Fibroblast of the aortic adventitia (primary cell): ENCODE results near the genes KCTD11, TMEM256 and TNFSF12.

GRCh38 chr17:7241663-7241998, 618 bp downstream of the GABARAP start:
- CAGE, long polyA plus RNA: no peak

GRCh38 chr17:7289323-7289722, 5.1 kb downstream of the YBX2 start:
- CAGE, long polyA plus RNA: no peak

- CAGE, long polyA plus RNA: no peak
Observed at GRCh38 chr17:7293627-7294323, 664 bp downstream of the YBX2 start.

DNA sequence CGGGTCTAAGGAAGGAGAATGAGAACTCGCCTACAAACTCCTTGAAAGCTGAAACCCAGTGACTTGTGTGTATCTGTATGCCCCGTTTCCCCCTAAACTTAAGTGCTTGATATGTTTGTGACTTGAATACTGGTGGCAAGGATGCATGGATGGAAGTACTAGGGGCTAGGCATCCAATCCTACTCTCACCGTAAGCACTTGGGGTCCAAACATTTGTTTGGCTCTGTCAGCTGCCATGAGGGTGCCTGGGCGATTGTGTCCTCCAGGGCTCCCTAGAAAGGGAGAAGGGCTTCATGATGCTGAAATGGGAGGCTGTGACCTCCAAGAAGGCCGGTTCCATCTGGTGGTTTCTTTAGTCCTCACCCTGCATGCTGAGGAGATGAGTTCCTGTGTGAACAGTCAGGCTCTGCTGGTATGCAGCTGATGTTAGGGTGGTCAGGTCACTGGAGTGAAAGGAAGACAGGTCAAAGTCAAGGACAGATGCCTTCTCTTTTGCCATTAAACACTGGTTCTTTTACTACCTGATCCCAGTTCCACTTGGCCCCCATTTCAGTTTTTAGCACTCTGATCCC, 1.4 kb downstream of the GPS2 start:
- CAGE, long polyA plus RNA: no peak

- CAGE, long polyA plus RNA: no peak
Observed at GRCh38 chr17:7343247-7343621, 6.9 kb downstream of the ACAP1 start.

GRCh38 chr17:7352125-7352819, at the start of gene KCTD11:
TSS of gene KCTD11 (plus strand) at chr17:7352162.
- CAGE, long polyA plus RNA: no peak

- CAGE, long polyA plus RNA: no peak
Observed at GRCh38 chr17:7403341-7403839, 507 bp downstream of the TMEM256 start.

GRCh38 chr17:7404016-7404200, at the start of gene TMEM256:
TSS of gene TMEM256 (minus strand) at chr17:7404097.
- CAGE, long polyA plus RNA: no peak

GRCh38 chr17:7437445-7437643, 2.0 kb upstream of the FGF11 start:
- CAGE, long polyA plus RNA: no peak

DNA sequence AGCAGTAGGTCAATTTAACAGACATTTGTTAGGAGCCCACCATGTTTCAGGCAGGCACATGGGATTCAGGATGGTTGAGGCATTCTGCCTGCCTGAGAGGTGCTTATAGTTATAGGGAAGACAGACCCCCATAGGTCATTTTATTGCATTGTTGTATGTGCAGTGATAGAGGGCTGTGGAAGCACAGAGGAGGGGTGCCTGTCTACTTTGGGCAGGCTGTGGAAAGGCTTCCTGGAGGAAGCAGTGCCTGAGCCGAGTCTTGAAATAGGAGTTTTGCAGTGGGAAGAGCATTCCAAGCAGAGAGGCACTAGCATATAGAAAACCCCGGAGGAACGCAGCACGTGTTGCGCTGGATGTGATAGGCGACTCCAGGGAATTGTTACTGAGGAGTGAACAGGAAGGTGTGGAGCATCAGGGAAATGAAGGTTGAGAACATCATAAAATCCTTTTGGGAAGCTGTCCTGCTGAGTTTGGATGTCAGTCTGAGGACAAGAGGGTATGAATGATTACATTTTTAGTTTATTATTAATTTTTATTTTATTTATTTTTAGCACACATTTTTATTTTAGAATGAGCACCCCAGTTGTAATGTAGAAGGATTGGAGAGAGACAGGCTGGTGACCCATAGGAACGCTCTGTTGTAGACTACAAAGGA, 12.0 kb downstream of the SLC35G6 start:
- CAGE, long polyA plus RNA: no peak

GRCh38 chr17:7548746-7549309, at the start of gene TNFSF12:
TSS of gene TNFSF12 (plus strand) at chr17:7549058.
- CAGE, long polyA plus RNA: no peak

DNA sequence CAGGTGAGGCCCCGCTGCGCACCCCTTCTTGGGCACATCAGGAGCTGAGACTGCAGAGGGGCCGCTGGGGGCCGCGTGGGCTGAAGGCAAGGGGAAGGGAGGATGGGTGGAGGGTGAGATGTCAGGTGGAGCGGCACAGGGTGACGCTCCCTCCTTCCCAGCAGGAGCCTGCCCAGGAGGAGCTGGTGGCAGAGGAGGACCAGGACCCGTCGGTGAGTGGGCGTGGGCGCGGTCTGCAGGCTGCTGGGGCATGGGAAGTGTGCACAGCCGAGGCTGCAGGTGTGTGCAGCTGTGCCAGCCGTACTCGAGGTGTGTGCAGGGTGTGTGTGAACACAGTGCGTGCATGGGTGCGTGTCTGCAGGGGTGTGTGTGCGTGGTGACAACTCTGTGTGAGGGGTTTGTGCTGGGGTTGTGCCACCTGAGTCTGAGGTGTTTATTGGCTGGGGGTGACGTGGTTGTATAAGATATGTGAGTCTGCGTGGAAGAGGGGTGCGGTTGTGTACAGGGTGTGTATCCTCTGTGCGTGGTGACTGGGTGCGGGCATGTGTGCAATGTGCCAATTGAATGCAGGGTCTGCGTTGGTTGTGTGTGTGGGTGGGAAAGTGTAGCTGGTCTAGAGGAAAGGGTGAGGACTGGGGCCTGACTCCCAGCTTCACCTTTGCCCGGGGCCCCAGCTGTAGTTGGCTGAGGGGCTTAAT, 601 bp downstream of the TNFSF12 start:
- CAGE, long polyA plus RNA: no peak

GRCh38 chr17:7559757-7560195, 1.2 kb downstream of the TNFSF13 start:
- CAGE, long polyA plus RNA: no peak

GRCh38 chr17:7582651-7583201, 926 bp upstream of the MPDU1 start:
- CAGE, long polyA plus RNA: no peak

GRCh38 chr17:7587321-7588477, 2.2 kb downstream of the SOX15 start:
- CAGE, long polyA plus RNA: no peak

DNA sequence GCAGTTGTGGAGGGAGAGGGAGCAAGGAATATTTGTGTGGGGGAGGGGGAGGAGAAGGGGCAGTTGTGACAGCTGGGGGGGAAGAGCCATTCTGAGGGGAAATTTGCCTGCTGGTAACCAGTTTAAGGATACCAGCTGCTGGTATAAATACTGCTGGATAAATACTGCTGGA, 268 bp downstream of the DNAH2 start:
- CAGE, long polyA plus RNA: no peak

- CAGE, long polyA plus RNA: no peak
Observed at GRCh38 chr17:7858359-7858925, 639 bp downstream of the CYB5D1 start.

DNA sequence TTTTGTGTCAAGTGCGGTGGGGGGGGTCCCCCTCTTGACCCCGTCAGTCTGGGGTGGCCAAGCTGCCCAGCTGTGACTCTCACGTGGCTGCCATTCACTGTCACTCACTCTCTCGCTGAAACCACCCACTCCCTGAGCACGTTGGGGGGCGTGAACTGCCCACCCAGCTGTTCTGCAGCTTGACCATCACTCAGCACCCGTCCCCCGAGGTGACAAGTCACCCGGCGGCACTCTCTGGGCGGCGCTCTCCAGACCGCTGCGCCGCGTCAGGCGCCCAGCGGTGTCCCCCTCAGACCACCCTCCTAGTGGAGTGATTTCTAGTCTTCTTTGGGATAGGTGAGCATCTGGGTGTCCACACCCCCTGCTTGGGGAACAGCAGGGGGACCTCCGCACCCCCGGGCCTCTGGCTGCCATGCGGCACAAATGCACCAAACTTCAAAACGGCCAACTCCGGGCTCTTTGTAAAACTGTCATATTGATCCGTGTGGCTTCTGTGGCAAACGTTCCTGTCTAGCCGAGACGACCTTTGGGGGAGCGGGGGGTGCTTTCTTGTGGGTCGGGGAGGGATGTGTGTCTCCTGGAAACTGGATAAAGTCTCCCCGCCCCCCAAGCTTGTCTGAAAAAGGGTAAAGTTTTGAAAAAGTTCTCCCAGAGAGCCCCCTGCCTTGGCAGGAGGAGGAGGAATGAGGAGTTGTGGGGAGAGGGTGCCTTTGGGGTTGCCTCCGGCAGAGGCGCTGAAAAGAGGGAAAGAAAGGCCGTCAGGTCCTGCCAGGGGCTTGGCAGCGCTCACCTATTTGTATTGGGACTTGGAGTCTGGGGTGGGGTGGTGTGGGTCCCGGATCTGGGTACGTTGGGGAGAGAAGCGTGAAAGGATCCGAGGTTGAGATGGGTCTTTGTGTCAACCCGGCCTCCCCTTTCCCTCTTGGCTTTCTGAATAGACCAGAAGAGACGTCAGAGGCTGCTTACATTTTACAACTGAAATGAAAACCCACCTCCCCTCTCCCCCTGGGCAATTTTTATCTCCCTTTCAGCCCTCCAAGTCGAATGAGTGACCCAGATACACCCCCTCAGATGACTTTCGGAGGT, 2.2 kb upstream of the CHD3 start:
- CAGE, long polyA plus RNA: no peak

DNA sequence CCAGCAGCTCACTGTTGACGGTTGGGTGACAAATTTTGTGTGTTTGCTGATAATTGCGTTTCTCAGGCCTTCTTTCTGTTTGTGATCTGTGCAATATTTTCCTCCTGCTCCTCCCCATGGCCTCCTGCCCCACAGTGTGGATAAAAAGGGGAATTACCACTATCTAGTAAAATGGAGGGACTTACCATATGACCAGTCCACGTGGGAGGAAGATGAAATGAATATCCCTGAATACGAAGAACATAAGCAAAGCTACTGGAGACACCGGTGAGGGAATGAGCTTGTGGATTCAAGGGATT, 9.2 kb downstream of the CHD3 start:
- CAGE, long polyA plus RNA: no peak

DNA sequence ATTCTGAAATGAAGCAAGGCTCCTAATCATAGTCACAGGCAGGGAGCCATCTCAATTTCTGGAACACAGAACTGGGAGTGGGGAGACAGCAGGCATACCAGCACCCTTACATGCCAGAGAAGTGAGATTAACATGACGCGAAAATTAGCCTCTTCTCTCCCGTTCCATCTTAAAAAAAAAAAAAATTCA, 1.2 kb downstream of the RNF227 start:
- CAGE, long polyA plus RNA: no peak